ENCODE measurements around a stretch of chr9.

GRCh38 chr9:127953353-127953820 is 15.7 kb upstream of the DPM2 start:
- PRO-cap = no peak

DNA sequence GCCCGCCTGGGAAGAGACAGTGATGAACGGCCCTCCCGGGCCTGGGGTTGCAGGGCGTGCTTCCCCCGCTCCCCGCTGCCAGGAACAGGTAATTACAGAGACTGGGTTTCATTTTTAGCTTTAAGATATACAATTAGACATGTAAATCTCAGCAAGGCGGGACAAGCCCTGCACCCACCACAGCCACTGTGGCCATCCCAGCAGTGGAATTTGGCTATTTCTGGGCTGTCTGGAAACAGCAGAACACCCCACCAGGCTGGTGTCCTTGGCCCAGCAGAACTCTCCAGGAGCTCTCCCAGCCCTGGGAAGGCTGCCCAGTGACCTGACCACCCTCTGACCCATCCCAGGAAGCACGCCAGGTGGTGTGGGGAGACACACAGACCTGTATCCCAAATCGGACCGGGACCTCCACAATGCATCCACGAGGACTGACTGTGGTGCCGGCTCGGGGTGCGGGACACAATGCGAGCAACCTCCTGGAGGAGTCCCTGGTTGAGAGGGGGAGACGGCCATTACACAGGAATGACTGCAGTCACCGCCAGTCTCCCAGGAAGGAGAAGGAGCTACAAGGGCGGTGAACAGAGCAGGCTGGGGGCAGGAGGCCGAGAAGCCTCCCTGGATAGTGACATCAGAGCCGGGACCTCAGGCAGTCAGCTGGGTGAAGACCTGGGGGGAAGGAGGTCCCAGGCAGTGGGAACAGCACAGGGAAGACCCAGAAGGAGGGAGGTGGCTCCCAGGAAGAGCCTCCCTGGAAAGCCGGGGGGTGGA is 17.3 kb downstream of the EEIG1 start:
- PRO-cap = no peak

DNA sequence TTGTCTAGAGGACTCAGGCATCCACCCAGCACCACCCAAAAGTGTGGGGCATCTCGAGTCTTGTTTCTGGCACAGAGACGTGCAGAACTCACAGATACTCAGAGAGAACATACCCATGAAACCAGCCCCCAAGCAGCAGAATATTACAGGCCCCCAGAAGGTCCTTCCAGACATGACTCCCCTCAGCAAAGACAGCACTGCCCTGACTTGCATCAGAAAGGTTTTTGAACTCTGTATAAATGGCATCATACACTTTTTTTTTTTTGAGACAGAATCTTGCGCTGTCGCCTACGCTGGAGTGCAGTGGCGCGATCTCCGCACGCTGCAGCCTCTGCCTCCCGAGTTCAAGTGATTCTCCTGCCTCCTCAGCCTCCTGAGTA is 10.9 kb downstream of the EEIG1 start:
- PRO-cap = no peak

- PRO-cap = no peak
These were observed 4.4 kb downstream of the EEIG1 start for GRCh38 chr9:127976294-127976981.

DNA sequence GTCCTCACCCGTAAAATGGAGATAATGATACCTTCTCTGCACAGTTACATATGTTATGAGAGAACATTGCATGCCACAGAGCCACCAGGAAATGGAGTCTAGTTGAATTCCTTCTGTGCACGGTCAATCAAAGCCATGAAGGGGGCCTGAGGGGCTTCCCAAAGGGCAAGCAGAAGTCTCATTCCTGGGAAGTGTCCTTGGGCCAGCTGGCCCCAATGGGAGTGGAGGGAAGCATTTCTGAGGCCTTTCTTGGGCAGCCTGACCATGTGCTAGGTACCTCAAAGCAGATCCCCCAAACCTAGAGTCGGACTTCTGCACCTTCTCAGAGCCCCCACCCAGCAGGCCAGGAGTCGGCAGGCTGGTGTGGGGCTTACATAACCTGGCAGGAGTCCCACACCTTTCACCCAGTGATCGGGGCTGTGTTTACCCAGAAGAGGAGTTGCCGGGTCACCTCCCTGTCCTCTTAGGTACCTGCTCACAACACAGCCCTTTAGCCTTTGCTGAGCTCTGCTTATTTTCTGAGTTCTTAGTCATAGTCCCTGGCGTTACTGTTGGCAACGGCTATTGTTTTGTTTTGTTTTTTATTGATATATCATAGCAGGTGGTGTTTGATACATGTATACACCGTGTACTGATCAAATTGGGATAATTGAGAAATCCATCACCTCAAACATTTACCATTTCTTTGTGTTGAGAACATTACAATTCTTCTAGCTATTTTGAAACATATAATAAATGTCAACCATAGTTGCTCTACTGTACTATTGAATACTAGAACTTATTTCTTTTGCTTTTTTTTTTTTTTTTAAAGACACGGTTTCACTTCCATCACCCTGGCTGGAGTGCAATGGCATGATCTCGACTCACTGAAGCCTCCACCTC is 10.2 kb upstream of the EEIG1 start:
- PRO-cap = no peak

- PRO-cap = no peak
These were observed 42.5 kb downstream of the NAIF1 start for GRCh38 chr9:128024639-128025058.

- PRO-cap = no peak
These were observed 40.4 kb downstream of the NAIF1 start for GRCh38 chr9:128026667-128027134.

- PRO-cap = no peak
These were observed 4.9 kb downstream of the NAIF1 start for GRCh38 chr9:128062059-128062718.

GRCh38 chr9:128090866-128091961 is 23.2 kb downstream of the SLC25A25 start:
- PRO-cap = no peak

GRCh38 chr9:128192823-128193614 is 1.6 kb upstream of the CIZ1 start:
- PRO-cap = bidirectional peak, plus-strand start at chr9:128193091, minus-strand start at chr9:128192884; bidirectional peak, plus-strand start at chr9:128193166, minus-strand start at chr9:128193165

- PRO-cap = no peak
These were observed 10.1 kb downstream of the GOLGA2 start for GRCh38 chr9:128265466-128266295.

GRCh38 chr9:128310083-128311341 is 11.7 kb downstream of the TRUB2 start:
- PRO-cap = no peak

GRCh38 chr9:128371557-128372102 is 456 bp downstream of the URM1 start:
- PRO-cap = no peak

- PRO-cap = no peak
These were observed 13.5 kb downstream of the CERCAM start for GRCh38 chr9:128434019-128434626.

- PRO-cap = no peak
These were observed 654 bp downstream of the GLE1 start for GRCh38 chr9:128505002-128505743.

- PRO-cap = no peak
These were observed 18.0 kb downstream of the GLE1 start for GRCh38 chr9:128522506-128522899.

DNA sequence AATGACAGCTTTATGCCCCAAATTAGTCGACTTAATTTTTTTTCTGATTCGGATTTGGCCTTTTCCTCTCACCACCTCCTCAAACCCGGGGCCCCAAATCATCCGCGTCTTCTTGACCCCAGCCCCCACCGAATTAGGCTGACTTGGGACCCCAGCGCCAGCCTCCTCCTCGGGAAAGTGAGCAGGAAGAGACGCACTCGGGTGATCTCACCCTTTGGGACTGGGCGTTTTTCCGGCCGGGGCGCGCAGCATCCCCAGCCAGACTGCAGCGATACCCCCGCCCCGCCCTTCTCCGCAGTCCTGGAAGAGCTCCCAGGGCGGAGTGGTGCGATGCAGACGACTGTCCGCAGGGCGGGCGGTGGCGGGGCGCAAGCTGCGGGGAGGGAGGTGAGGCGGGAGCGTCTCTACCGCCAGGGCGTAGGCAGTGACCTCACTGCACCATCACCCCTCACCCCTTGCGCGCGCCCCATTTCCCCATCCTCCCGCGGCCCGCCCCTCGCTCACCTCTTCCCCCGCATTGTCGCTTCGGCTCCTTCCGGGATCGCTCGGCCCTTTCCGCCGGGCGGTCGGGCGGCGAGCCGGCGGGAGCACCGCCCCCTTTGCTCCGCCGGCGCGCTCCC is 413 bp upstream of the SPTAN1 start:
- PRO-cap = bidirectional peak, plus-strand start at position 297 of the sequence, minus-strand start at position 179 of the sequence; bidirectional peak, plus-strand start outside the sequence, minus-strand start at position 519 of the sequence

DNA sequence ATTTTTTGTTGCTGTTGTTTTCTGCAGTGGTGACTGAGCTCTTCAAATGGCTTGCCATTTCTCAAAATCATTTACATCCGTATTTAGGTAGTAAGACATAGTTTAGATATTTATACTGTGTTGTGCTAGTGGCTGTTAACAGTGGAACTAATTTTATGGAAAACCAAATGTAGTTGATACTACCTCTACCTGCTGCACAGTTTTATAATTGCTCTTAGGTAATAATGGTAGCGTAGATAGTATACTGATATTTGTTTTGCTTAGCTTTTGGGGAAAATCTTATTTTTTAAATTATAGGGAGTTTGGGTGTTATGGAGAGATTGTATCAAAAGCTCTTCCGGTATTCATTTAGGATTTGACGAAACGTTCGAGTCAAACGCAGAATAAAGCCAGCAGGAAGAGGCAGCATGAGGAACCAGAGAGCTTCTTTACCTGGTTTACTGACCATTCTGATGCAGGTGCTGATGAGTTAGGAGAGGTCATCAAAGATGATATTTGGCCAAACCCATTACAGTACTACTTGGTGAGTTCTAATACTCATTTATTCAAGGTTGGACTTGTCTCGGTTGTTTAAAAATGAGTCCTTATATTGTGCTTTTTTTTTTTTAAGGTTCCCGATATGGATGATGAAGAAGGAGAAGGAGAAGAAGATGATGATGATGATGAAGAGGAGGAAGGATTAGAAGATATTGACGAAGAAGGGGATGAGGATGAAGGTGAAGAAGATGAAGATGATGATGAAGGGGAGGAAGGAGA is 4.4 kb downstream of the SET start:
- PRO-cap = no peak

DNA sequence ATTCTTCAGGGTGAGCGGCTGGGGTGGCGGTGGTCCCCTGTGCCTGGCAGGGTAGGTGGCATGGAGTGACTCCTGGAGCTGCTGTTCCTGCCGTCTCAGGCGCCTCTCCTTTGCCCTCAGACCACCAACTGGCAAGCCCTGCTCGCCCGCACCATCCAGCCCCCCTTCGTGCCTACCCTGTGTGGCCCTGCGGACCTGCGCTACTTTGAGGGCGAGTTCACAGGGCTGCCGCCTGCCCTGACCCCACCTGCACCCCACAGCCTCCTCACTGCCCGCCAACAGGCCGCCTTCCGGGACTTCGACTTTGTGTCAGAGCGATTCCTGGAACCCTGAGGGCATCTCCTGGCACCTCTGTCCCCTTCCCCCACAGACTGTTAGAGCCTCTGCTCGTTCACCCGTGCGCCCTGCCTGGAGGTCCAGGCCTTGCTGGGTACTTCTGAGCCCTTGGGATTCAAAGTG is 3.6 kb downstream of the ZDHHC12 start:
- PRO-cap = no peak

DNA sequence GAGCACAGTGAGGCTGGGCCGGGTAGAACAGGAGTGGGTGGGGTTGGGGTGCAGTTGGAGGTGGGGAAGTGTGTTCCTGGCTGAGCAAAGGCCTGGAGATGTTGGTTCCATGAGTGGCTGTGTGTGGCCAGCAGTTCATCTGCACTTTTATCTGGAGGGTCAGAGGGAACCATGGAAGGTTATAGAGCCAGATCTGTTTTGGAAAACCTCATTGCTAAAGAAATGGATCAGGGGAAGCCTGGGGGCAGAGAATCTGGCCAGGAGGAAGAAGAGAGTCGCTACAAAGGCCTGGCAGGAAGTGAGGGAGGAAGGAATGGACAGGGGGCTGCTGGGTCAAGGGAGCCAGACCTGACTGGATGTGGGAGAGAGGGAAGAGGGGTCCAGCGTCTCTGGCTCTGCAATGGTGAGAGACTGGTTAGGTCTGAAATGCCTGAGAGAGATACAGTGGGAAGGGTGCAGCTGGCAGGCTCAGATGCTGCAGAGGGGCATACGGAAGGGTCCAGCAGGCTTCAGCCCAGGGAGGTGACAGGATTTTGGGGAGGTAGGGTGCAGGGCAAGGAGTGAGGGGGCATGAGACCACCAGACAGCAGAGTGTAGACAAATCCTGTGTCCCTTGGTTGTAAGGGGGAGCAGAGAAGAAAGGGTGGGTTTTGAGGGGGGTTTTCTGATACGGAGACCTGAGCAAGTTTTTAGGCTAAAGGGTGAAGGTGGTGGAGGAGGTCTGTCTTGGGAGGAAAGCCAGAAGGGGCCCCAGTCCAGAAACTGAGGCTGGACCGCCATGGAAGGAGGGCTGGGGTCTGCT is 1.1 kb downstream of the ZDHHC12 start:
- PRO-cap = no peak

Data from left colon (tissue), 1 donor.